NCI-H460 (cell line): ENCODE measurements around a stretch of chr9.

RAMPAGE:
- cytosol, long total RNA: no peak
- long total RNA: no peak
- nucleus, long total RNA: no peak
These were observed 62.7 kb downstream of the EPB41L4B start for GRCh38 chr9:109257992-109258652.

DNA sequence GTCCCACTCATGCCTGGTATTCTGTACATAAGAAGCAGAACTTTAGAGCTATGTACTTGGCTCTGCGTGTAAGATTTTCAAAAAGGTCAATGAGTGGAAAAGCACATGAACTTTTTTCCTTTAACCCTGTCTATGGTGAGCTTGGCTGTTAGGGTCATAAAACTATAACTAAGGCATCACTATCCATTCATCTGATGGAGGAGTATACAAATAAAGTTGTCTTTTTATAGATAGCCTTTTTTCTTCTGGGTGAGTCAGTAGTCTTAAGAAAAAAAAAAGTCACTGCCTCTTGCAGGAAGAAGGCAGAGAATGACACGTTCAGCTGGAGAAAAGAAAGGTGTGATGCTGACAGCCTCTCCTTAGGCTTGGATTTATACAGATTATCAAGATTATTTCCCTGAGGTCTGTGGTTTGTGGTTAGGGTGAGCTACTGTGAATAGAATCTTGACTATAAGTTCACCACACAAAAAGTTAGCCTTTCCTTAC lies 23.0 kb downstream of the EPB41L4B start:
RAMPAGE:
- cytosol, long total RNA: no peak
- long total RNA: no peak
- nucleus, long total RNA: no peak

DNA sequence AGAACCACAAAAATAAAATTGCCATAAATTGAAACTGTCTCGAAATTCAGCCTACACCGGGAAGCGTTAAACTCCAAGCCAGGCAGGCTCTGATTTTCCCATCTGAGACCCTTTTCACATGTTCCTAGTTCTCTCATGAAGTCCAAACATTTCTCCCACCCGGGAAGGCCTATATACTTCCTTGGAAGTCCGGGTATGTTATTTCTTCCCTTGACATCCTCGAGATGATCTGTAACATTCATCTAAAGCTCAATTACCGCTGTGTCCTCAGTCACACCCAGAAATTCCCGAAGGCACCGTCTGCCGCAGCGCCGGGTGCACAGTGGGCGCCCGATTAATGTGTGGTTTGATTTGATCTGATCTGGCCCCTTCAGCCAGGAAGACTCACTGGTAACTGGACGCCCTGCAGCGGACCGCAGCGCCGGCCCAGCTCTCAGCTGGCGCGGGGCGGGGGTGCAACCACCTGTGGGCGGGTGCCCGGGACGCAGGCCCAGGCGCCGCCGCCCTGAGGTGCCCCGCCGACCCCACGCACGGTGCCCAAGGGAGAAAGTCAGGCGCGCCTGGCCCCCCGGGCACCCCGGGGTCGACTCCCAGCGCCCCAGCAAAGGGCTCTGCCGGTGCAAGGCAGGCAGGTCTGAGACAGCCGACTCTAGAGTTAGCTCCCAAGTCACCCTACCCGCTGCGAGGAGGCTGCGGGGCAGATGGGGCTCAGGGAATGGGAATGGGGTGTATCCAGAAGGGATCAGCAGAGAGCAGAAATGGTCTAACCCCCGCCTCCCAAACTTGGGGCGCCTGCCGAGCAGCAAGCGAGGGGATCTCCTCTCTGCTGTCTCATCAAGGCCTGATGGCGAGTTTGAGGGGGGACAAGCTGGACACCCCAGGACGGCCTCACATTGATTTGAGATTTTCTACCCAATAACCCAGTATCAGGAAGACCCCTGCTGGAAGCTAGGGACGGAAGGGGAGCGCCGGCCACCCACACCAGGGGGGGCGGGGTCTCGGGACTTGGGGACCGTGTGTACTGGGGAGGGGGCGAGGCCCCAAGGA lies 1.7 kb downstream of the EPB41L4B start:
RAMPAGE:
- cytosol, long total RNA: no peak
- long total RNA: no peak
- nucleus, long total RNA: no peak

RAMPAGE:
- cytosol, long total RNA: no peak
- long total RNA: no peak
- nucleus, long total RNA: no peak
These were observed 38.1 kb upstream of the EPB41L4B start for GRCh38 chr9:109358960-109359313.

GRCh38 chr9:109487376-109487651 lies 10.8 kb downstream of the PTPN3 start:
RAMPAGE:
- cytosol, long total RNA: no peak
- long total RNA: no peak
- nucleus, long total RNA: no peak

GRCh38 chr9:109770884-109771654 lies 8.9 kb upstream of the PALM2AKAP2 start:
RAMPAGE:
- cytosol, long total RNA: no peak
- long total RNA: no peak
- nucleus, long total RNA: no peak

RAMPAGE:
- cytosol, long total RNA: no peak
- long total RNA: no peak
- nucleus, long total RNA: no peak
These were observed 10.9 kb downstream of the PALM2AKAP2 start for GRCh38 chr9:109790845-109791294.

RAMPAGE:
- cytosol, long total RNA: no peak
- long total RNA: no peak
- nucleus, long total RNA: no peak
These were observed 11.2 kb downstream of the PALM2AKAP2 start for GRCh38 chr9:109791295-109791551.

DNA sequence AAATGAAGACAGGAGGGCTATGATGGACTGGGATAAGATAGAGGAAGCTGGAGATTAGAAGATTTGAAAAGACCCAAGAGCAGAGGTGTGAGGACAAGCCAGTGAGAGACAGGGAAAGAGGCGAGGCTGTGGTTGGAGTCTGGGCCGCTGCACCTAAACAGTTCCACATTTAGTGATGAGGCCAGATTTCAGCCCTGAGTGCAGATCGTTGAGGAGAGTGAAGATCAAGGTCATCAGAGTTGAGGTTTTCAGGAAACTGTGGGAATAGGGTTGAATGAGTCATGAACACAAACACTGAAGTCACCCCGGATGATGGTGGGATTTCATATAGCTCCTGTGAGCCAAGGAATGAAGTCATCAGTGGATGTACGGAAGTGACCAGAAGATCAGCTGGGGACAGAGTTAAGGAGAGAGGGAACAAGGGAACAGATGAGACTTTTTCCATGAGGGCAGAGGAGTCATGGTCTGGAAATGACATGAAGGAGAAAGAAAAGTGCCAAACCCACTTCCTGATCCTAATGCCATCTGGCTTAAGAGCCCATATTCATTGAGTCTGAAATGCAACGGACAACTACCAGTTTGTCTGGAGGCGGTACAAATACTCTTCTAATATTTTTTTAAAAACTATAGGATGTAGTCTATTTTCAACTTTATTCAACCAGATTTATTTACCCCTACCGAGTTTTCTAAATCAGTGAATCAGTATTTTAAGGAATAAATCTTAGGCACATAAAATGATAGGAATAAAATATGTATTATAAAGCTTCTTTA lies 36.5 kb downstream of the PALM2AKAP2 start:
RAMPAGE:
- cytosol, long total RNA: no peak
- long total RNA: no peak
- nucleus, long total RNA: no peak

GRCh38 chr9:109907278-109908297 lies 127.6 kb downstream of the PALM2AKAP2 start:
RAMPAGE:
- cytosol, long total RNA: no peak
- long total RNA: no peak
- nucleus, long total RNA: no peak

GRCh38 chr9:110116339-110117045 lies 91.5 kb downstream of the C9orf152 start:
RAMPAGE:
- cytosol, long total RNA: no peak
- long total RNA: no peak
- nucleus, long total RNA: no peak

RAMPAGE:
- cytosol, long total RNA: no peak
- long total RNA: no peak
- nucleus, long total RNA: no peak
These were observed 40.4 kb downstream of the C9orf152 start for GRCh38 chr9:110167466-110167961.

DNA sequence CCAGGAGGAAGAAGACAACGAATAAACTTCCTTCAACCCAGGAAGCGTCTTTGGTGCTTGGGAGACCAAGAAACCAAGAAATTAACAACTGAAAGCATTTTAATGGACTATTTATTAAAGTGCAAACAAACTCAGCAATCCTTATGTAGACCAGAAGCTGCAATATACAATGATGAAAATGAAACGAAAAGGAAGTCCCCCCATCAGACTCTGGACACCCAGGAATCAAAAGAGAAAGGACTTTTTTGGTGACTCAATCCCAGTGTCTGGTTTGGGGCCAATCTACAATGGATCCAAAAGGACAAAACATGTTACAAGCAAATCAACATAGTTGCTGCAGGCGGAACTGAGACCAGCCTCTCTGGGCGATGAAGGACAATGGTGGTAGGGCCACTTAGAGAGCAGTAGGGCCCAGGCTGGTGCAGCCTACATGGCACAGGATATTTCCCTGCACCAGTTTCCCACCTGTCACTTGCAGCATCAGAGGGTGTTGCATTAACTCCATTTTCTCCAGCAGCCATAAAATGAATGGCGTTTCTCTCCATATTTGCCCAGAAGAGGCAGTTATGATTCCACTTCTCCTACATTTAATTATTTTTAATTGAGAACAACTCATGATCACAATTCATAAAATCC lies 39.4 kb downstream of the C9orf152 start:
RAMPAGE:
- cytosol, long total RNA: no peak
- long total RNA: no peak
- nucleus, long total RNA: no peak

DNA sequence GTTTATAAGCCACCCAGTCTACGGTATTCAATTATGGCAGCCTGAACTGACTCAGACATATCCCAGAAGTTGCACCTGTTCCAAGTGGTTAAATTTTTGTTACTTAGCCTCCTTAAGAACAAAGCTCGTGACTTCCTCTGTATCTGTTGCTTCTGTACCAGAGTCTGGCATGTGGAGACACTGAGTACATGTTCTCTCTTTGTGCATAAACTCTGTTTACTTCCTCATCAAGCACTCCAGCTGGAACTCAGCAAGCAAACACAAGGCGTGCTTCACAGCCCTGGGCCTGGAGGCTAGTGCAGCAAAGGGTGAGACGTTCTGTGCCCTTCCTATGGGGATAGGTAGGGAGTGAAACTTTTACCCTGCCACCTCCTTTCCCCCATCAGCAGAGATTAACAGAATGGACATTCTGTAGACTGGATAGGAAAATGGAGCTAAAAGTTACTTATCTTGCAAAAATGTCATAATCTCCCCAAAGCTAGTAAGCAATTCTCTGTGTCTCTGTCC lies 18.9 kb downstream of the C9orf152 start:
RAMPAGE:
- cytosol, long total RNA: no peak
- long total RNA: no peak
- nucleus, long total RNA: no peak

DNA sequence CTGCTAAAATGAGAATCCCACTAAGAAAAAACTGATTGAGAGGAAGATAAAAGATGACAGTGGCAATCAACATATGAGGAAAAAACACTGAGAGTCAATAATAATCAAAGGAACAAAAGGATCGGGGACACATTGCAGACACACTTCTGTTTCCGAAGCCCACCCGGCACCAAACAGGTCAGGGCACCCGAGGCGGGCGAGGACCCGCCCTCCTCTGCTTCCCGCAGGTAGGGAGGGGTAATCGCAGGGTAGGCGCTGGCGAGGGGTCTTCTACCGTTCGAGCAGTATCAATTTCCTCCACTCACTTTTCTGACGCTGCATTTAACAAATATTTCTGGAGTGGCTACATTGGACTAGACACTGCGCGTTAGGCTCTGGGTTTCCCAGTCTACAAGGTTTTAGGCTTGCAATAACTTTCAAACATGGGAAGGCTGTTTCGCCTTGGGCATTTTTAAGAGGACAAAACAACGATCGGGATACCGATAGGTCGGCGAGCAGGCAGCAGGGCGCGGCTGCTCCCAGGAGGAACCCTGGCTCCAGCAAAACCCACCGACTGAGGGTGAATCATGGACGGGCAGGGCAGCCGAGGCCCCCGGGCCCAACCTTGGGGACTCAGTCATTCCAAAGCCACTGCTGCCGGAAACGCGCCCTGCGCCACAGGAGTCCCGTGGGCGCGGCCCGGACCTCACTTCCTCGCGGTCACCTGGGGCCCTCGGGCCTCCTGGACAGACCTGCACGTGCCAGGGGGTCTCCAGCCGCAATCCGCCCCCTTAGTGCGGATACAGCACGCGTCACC lies 1.1 kb downstream of the TXN start:
RAMPAGE:
- cytosol, long total RNA: no peak
- long total RNA: no peak
- nucleus, long total RNA: no peak

GRCh38 chr9:110255794-110256176 lies 522 bp downstream of the TXN start:
RAMPAGE:
- cytosol, long total RNA: no peak
- long total RNA: no peak
- nucleus, long total RNA: no peak

DNA sequence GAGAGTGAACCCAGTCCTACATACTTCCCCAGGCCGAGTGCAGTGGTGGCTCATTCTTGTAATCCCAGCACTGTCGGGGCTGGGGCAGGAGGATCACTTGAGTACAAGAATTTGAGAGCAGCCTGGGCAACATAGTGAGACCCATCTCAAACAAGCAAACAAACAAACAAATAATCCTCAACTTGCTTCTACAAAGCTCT lies 38.3 kb upstream of the LPAR1 start:
RAMPAGE:
- cytosol, long total RNA: no peak
- long total RNA: no peak
- nucleus, long total RNA: no peak

RAMPAGE:
- cytosol, long total RNA: no peak
- long total RNA: no peak
- nucleus, long total RNA: no peak
These were observed 56.8 kb upstream of the OR2K2 start for GRCh38 chr9:111386621-111387453.

GRCh38 chr9:111436866-111437454 lies 47.2 kb downstream of the ECPAS start:
RAMPAGE:
- cytosol, long total RNA: no peak
- long total RNA: no peak
- nucleus, long total RNA: no peak

DNA sequence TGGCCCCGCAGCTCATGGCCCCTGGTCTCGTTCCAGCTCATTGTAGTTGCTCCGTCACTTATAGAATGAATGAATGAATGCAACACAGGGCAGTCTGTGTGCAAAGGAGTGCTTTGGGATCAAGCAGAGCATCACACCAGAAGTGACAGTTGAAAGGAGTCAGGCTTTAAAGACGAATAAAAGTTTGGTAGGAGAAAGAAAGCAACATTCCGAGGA lies 938 bp downstream of the ZNF483 start:
RAMPAGE:
- cytosol, long total RNA: no peak
- long total RNA: no peak
- nucleus, long total RNA: no peak